Gallbladder (tissue), 1 donor: ENCODE results near the genes BTBD9, KCNK17 and KCNK16.

- PRO-cap: no peak
Observed at GRCh38 chr6:38155662-38156475, 336.3 kb downstream of the ZFAND3 start.

DNA sequence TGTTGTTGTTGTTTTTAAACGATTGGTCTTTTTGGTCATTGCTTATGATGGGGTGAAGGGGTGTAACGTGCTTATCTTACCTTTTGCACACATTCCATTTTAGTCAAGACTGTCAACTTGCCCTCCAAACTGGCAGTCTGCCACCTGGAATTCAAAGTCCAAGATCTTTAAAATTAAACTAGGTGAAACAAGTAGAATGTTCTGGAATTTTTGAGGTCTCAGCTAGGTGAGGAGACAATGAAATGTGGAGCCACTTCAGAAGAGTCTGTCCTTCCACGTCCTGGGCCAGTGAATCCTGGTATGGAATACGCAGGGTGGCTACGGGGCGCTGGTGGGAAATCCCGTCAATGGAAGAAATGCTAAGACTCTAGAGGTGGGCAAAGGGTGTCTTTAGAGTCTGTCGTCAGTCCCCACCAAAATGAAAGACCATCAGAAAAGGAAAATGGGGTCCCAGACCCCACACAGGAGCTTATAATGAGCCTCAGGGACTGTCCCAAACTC lies 344.7 kb downstream of the ZFAND3 start:
- PRO-cap: no peak

- PRO-cap: no peak
Observed at GRCh38 chr6:38169747-38170855, 350.6 kb downstream of the ZFAND3 start.

GRCh38 chr6:38427809-38428327 lies 211.9 kb downstream of the BTBD9 start:
- PRO-cap: no peak

DNA sequence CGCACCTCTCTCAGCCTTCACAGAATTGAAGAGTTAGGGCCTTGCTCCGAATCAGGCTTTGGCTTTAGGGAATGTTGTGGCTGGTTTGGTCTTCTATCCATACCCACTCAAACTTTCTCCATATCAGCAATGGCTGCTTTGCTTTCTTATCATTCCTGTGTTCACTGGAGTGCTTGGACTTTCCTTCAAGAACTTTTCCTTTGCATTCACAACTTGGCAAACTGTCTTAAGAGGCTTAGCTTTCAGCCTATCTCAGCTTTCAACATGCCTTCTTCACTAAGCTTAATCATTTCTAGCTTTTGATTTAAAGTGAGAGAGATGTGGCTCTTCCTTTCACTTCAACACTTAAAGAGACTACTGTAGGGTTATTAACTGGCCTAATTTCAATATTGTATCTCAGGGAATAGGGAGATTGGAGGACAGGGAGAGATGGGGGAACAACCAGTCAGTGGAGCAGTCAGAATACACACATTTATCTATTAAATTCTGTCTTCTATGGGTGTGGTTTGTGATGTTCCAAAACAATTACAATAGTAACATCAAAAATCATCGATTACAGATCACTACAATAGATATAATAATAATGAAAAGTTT lies 153.5 kb downstream of the BTBD9 start:
- PRO-cap: no peak

- PRO-cap: bidirectional peak, plus-strand start at chr6:38640254, minus-strand start at chr6:38639927
Observed at GRCh38 chr6:38639444-38640512, at the start of gene BTBD9. Gene BTBD9, minus strand, starts transcription at chr6:38639929.

GRCh38 chr6:39143568-39143983 lies 28.6 kb upstream of the SAYSD1 start:
- PRO-cap: no peak

DNA sequence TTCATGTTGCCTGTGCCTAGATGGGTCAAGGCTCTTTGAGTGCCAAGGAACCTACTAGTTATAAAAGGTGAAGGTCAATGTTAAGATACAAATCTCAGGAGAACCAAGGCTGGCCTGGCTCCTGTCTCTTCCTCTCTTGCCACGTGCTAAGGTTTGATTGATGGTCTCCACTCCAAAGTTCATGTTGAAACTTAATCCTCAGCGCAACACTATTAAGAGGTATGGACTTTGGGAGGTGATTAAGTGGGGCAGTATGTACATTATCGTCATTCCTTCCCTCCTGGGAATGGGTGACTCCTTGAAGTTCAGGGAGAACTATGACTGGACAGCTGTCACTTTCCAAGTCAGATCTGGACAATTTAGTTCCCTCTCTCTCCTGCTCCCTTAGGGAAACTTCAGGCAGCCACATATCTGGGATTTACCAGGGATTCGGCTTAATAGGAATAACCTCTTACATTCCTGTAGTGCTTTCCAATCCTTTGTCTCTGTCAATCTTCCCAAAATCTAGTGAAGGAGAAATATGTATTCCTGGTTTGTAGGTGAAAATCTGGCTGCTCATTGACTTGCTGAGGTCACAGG lies 50.4 kb downstream of the KCNK5 start:
- PRO-cap: no peak

GRCh38 chr6:39183011-39183879 lies 46.0 kb downstream of the KCNK5 start:
- PRO-cap: no peak

DNA sequence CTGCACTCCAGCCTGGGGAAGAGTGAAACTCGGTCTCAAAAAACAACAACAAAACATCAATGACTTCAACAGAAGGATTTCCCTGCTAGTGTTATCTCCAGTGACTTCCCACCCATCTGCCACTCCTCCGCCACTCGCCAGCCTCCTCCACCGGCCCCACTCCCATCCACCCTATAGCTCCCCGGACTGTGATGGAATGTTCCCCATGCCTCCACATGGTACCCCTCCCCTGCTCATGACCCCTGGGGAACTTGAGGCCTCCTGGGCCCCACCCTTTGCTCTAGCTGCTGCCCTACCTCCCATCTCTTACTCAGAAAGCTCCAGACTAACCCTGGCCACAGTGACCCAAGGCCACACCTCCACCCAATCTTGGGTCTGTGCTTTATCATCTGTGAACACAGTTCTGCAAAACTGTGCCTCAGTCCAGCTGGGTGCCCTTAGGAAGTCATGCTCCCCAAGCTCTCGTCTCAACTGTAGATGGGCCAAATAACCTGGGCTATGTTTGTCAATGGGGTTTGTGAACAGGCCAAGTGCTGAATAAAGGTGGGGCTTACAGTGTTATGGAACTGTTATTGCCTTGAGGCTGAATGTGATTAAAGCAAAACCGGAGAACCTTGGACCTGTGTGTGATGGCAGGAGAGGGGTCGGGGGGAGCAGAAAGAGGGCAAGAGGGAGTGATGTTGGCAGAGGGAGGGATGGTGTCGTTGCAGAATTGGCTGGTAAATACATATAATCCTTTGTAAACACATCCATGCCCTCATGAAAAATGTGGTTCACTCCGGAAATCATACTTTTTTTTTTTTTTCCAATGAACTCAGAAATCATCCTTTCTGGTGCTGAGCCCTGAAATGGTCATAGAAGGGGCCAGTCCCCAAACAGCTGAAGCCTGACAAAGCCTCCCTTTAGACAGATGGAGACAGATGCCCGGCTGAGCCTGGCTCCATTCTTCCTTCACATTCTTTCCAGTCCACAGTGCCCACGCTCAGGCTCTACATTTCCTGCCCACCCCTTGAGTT lies 41.6 kb downstream of the KCNK5 start:
- PRO-cap: no peak

DNA sequence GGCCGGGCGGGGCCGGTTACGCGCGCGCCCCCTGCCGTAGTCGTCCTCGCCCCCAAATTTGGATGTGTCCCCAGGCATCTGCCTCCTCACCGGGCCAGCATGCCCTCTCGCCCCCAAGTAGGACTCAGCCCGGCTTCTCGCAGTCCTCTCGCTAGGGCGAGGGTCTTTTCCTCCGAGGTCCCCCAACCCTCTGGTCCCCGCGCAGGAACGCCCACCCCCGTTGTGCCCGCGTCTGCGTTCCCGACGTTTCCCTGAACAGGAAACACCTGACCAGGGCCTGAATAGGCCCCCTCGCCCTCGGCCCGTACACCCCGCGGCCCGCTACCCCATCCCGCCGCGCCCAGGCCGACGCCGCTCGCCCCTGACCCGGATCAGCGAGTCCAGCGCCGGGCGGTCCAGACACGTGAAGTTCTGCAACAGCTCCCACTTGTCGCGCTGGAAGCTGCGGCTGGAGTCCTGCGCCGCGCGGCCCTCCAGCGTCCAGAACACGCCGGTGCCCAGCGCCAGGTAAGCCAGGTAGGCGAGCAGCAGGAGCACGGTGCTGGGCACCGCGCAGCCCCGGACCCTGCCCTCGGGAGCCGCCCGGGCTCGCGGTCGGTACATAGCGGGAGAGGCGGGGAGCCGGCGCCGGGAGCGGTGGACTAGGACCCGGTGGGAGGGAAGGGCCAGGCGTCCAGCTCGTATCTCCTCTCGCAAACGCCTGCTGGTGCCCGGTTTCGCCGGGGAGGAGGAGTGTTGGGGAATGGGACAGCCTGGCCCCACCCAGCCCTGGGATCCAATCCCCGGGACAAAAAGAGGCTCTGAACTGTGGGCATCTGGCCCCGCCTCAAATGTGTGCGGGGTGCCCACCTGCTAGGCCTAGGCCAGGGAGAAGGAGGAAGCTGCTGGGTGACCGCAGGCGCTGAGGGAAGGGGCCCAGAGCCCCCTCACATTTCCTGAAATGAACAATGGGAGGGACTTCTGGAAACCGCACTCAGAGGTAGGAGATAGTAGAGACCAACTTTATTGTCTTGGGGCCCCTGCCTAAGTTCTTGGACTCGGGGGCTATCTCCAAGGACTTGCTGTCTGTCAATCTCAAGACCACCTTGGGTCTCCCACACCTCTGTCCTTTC lies at the start of gene KCNK17:
Gene KCNK17 (minus strand): TSS at position 702 of the 1,112 bp plus-strand sequence.
- PRO-cap: bidirectional peak, plus-strand start at position 872 of the sequence, minus-strand start at position 702 of the sequence

GRCh38 chr6:39322452-39322737 lies at the start of gene KCNK16:
Gene KCNK16, minus strand, starts transcription at chr6:39322702.
- PRO-cap: no peak

DNA sequence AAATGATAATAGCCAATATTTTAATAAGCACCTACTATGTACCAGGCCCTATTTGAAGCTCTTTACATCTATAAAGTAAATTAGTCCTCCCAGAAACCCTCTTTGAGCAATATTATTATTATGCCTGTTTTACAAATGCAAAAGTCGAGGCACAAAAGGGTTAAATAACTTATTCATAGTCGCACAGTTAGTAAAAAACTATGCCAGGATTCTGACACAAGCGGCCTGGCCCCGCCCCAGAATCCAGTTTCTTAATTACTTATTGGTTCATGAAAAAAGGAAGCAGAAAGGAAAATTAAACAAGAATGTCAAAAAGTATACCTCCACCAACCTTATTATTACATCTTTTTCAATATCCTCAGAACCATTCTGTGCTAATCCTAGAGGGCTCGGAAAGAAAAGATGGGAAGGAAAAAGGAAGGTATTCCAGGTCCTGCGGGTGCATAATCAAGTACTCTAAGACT lies 24.0 kb upstream of the KIF6 start:
- PRO-cap: no peak

DNA sequence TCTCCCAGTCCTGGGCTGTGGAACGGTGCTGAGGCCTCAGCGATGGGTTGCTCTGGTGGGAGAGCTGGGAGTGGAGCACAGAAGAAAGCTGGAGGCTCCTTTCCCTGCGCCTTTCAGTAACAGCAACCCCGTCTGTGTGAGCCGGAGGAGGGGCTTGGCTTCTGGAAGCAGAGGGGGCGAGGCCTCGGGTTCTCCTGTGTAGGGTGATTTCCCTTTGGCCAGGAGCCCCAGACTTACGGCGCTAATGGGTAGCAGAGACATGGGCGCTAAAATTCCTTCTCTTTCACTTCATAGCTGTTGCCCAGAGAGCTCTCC lies 55.0 kb downstream of the DAAM2 start:
- PRO-cap: no peak

- PRO-cap: no peak
Observed at GRCh38 chr6:39875324-39875662, 59.0 kb downstream of the MOCS1 start.

DNA sequence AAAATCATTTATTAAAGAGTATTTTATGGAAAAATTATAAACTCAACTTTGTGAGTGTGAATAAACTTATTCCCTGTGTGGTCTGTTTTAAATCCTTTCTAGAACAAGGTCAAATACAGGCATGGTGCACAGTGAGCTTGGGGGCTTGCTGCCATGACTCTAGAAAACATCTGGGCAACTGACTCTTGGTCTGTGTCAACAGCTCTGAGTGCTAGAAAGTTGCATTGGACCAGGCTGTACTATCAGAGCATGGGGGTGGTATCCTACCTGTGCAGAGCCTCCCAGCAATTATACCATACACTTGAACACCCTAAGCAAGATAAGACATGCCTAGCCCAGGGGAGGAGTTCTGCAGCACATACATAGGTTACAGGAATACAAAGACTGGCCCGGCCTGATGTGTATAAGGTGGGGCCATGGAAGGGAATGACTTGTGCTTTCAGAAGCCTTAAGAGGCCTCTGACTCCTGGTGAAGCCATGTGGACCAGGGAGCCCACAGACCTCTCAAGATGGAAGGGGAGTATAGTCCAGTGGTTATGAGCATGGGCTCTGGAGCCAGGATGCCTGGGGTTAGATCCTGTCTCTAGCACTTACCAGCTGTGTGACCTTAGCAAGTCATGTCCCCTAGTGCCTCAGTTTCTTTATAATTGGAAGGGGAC lies 11.4 kb upstream of the MOCS1 start:
- PRO-cap: no peak

DNA sequence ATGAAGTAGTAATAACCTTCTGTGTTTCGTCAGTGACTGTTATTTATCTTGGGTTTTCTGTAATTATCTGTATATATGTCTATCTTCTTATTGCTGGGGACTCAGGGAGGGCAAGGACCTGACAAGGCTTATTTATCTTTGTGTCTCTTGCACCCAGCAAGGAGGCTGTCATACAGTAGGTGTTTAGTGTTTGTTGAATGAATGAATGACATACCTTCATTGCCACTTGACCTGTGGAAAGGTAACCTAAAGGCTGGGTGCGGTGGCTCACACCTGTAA lies 288.7 kb downstream of the LRFN2 start:
- PRO-cap: no peak

GRCh38 chr6:40719674-40720289 lies 132.6 kb upstream of the LRFN2 start:
- PRO-cap: no peak

- PRO-cap: unidirectional peak, plus-strand start at chr6:41038381
Observed at GRCh38 chr6:41038258-41038541, 821 bp downstream of the UNC5CL start.

DNA sequence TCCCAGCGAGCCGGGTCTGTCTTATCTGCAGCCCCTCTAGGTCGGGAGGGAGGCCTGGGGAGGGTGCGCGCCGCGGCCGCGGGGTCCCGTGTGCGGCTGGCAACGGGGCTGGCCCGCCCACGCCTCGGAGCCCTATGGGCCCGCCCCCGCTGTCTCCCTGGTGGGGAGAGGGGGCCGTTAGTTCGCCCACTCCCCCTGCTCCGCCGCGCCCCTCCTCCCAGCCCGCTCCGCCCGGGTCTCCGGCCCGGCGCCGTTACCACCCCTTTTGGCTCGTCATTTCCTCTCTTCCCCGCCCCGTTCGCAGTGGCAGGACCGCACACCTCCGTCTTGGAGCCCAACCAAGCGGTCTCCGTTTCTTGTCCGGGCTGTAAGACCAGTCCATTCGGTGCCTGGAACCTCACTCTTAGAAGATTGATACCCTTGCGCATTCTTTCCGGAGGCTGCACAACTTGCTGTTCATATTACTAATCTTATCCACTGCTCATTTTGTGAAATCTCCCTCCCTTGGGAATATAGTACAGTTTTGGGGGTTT lies 870 bp downstream of the NFYA start:
- PRO-cap: bidirectional peak, plus-strand start at position 381 of the sequence, minus-strand start at position 255 of the sequence